Airway epithelial cell (primary cell): Measurements from ENCODE around the genes CSN2, HTN1, JCHAIN and DCK.

DNA sequence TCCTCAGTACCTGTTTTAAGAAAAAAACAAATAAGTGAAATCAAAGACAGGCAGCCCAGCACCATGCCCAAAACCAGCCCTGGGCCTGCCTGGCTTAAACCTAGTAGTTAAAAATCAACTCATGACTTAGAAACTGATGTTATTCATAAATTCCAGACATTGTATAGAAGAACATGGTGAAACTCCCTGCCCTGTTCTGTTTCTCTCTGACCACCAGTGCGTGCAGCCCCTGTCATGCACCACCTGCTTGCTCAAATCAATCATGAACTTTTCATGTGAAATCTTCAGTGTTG is 39.4 kb upstream of the UGT2B7 start:
- RAMPAGE, long total RNA = no peak

DNA sequence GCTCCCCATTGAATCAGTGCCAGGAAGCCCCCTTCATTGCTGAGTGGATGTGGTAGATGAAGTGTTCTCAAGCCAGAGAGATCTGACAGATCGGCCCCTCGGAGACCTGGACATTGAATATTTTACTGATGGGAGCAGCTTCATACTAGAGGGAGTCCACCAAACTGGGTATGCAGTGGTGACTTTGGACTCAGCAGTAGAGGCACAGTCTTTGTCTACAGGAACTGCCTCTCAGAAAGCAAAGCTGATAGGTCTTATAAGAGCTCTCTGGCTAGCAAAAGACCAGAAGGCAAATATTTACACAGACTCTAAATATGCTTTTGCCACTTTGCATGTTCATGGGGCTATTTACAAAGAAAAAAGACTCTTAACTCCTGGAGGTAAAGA is 35.4 kb upstream of the UGT2B7 start:
- RAMPAGE, long total RNA = no peak

- RAMPAGE, long total RNA = no peak
These were observed 50.9 kb downstream of the UGT2B28 start for GRCh38 chr4:69331168-69331632.

DNA sequence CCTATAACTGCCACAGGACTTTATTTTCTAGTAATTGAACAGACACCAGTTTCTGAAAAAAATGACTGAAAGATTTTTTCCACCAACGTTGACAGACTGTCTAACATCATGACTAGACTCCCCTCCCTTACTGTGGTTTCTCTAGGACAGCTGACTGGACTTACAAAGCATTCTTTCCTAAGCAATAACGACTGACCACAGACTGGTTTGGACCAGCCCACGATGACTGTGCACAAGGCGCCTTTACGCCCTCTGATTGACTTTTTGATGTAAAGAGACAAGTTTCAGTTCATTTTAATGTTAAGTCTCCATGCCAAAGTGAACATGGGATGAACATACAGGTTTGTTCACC is 50.4 kb upstream of the UGT2B4 start:
- RAMPAGE, long total RNA = no peak

- RAMPAGE, long total RNA = no peak
These were observed 33.9 kb downstream of the SULT1B1 start for GRCh38 chr4:69726379-69727054.

GRCh38 chr4:69830626-69831549 is 29.1 kb downstream of the SULT1E1 start:
- RAMPAGE, long total RNA = no peak

GRCh38 chr4:69965576-69965899 is at the start of gene CSN2:
TSS of gene CSN2 (minus strand) at chr4:69965728.
- RAMPAGE, long total RNA = no peak

- RAMPAGE, long total RNA = no peak
These were observed at the start of gene HTN1 for GRCh38 chr4:70050389-70050699. TSS of gene HTN1 (plus strand) at chr4:70050438.

DNA sequence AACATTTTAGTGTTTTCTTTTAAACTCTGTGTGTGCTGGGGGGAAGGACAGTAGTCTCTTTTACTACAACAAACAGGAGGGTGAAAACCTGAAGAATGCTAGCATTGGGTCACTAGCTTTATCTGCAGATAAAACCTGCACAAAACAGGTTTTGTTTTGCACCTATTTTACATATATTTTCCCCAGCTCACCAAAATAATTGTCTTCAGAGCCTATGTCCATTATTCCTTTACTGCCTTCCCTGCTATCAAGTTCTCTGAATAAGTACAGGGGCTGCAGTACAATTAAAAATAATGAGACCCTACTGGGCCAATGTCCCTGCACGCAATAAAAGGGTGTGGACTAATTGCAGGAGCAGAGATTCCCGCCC is 273 bp upstream of the AMBN start:
- RAMPAGE, long total RNA = no peak

DNA sequence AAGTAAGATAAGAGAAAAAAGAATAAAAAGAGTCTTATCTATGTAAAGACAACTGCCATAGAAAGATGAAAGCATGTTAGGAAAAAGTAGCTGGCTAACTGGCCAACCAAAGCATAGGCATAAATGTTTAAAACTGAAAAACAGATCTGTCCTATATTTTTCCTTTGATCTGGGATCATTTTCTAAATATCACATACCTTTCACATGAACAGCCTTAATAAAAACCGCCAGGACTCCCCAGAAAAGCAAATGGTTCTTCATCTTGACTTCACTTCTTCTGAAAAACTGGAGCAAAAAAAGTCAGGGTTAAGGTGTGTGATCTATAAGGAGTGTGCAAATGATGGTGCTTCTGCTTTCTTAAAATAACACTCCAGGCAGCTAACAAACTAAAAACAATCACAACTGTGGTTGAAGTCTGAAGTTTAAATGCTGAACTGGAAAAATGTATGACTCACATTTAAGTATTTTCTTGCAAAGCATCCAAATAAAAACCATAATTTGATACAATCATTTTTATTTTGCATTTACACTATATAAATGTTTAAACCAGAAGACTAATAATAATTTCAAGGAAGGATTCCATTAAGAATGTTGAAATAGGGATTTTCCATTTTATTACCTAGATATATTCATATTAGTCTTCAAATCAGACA is at the start of gene JCHAIN:
JCHAIN (minus strand) TSS at position 279 of the 653 bp plus-strand sequence.
- RAMPAGE, long total RNA = no peak

- RAMPAGE, long total RNA = no peak
These were observed 16.3 kb downstream of the UTP3 start for GRCh38 chr4:70704370-70705219.

DNA sequence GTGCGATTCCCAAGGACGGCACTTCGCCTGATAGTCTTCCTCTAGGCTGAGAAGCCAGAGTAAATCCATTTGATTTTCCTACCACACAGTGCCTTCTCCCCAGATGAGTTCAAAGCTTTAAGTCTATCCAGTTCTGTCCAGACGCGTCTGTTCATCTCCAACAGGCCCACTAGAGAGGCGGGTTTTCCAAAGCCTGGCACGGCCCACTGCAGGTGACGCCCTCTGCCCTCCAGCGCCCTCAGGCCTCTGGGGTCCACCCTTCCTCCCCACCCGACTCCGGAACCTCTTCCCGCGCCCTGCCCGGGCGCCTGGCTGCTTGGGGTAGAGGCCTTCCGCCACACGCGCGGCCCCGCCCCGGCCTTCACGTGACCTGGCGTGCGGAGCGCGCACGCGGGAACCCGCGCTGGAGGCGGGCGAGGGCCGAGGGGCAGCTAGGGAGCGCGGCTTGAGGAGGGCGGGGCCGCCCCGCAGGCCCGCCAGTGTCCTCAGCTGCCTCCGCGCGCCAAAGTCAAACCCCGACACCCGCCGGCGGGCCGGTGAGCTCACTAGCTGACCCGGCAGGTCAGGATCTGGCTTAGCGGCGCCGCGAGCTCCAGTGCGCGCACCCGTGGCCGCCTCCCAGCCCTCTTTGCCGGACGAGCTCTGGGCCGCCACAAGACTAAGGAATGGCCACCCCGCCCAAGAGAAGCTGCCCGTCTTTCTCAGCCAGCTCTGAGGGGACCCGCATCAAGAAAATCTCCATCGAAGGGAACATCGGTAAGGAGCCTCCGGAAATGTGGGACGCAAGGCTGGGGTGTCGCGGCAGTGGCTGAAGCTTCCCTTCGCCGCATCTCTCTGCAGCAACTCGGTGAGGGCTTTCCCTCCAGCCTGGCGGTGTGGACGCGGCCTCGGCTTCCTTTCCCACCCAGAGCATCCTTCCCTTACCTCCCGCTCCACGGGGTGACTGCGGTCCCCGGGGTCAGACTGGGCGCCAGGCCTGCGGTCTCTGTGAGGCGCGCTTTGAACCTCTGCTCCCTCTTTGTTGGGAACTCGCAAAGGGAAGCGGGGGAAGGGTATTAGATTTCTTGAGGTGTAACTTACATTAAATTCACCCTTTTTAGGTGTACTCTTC is at the start of gene DCK:
DCK (plus strand) TSS at position 479 of the 1,111 bp plus-strand sequence.
- RAMPAGE, long total RNA = no peak

- RAMPAGE, long total RNA = no peak
These were observed 66.2 kb downstream of the DCK start for GRCh38 chr4:71059688-71060103.

GRCh38 chr4:71187802-71188532 is 908 bp downstream of the SLC4A4 start:
- RAMPAGE, long total RNA = no peak

DNA sequence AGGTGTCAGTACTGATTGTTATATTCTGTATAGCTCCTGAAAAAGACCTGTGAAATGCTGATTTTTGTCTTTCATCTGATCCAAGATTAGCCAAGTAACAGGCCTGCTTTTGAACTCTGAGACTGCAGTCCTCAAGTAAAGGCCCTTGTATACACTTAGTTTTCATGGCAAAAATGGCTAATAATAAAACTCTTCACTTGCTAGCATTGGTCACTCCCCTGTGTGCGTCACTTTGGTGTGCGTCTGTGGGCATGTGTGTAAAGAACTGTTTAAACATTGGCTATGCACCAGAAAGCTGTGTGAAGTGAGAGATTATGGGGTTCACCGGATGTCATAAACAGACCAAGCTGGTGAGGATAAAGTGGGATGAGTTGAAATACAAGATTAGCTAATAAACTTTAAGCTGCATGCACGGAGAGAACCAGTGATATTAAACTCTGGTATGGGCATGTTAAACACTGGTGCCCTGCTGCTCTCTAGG is 43.2 kb downstream of the SLC4A4 start:
- RAMPAGE, long total RNA = no peak

DNA sequence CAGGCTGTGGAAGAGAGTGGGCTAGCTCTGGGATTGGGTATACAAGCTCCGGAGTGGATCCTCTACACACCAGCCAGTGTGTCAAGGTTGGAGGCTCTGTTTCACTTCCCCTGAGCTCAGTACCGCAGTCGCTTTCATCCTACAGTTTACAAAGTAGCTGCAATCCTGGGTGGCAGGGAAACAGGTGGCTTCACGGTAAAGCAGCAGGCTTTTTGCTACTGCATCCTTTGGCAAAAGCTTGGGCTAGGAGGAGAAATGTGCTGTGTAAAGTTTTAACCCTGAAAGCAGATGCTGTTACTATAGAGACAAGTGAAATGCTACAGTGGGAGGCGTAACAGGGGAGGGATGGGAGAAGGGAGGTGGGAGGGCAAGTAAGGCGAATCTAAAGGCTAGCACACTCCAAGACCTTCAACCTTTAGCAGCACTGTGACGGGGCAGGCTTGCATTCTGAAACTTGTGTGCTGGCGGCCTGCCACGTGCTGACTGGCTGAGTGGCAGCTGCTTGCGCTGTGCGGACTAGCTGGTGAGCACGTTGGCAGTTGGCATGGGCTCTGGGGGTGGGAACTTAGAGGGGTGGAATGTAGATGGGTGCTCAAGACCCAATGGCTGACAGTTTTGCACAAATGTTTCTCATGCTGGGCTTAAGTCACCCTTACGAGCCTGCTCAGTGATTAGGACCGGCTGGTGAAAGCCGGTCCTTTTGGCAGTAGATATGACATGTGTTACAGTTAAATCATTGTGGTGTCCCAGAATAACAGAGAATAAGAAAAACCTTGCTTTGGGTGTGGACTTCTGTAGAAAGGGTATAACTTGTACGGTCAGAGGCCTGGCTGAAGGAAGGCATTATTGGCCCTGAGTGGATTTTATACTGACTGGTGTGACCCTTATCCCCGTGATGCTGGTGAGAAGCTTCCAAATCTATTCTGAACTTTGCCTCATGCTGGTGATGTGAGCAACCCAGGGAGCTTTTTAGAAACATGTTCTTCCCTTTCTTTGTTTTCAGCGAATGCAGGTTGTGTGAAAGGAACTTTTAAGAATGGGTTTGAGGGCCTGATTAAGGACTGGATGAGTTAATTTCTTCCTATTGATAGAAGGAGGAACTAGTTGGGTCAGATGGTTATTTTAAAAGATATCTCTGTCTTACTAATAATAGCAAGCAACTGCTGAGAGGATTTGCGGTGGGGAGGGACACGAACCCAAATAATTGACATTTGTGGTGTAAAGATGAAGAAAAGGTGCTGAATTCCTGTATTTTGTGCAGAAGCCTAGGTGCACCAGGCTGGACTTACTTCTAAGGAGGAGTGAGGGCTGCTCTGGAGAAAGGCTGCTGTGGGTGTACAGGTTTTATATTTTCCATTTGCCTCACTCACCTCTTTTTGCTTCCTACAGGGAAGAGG is 44.2 kb downstream of the SLC4A4 start:
- RAMPAGE, long total RNA = no peak

DNA sequence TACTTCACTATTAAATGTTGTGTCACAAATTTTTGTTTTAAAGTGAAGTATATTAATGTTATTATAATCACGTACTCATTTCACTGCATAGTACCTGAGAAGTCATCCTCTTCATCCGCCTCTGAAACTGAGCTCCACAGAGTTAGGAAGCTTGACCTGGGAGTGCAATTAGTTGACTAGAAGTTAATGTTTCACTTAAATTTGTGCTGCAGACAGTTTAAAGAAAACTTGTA is 254.1 kb downstream of the SLC4A4 start:
- RAMPAGE, long total RNA = no peak

GRCh38 chr4:71765395-71765781 is 18.5 kb downstream of the GC start:
- RAMPAGE, long total RNA = no peak

DNA sequence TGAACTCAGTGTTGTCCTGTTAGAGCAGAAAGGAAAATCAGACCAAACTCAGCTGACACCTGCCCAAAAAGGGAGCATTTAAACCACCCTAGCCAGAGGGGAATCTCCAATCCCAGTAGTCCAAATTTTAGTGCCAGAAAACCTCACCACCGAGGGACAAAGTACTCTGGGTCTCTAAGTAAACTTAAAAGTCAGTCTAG is 165.6 kb downstream of the NPFFR2 start:
- RAMPAGE, long total RNA = no peak

DNA sequence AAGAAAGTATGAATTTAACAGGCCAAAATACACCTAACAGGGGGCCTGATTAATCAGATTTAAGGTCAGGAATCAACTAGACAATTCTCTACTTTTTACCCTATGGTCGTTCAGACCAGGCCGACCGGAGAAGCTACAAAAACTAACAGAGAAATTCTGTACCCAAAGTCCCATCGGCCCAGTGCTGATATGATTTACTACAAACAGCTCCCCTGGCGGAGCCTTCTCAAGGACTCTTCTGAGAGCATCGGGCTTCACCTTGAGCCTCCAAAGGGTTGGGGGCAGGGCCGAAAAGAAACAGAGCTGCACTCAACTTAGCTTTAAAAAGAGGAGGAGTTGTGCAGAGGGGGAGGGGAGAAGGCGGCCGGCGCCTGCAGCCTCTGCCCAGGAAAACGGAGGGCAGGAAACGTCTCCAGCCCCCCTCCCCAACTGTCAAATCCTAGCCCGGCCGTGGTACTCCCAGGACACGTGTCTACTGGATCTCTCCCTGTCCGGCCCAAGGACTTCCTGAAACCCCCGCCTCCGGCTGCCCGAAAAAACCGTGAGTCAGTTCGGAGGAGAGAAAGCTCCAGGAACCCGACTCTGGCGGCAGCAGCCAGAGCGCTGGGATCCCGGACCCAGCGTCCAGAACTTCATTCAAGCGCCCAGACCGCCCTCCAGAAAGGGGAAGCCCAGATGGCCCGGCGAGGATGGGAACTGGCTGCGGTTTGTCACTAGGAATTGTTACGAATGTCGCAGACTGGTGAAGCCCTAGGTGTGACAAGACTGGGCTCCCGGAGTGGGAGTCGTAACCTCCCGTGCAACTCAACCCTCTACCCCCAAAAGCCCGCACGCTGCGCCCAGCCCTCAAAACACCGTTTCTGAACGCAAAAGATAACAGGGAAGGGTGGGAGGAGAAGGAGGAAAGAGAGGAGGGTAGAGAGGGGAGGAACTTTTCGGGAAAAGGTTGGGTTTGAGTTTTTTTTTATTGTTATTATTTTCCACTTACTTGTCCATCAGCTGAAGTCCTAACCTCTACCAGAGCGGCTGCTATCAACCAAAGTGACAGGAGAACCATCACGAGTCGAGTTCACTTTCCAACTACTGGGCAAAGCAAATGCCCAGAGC is 962 bp downstream of the ADAMTS3 start:
- RAMPAGE, long total RNA = no peak